Thoracic aorta (tissue), 1 donor: ENCODE results near the genes COL6A1, DIP2A and S100B.

DNA sequence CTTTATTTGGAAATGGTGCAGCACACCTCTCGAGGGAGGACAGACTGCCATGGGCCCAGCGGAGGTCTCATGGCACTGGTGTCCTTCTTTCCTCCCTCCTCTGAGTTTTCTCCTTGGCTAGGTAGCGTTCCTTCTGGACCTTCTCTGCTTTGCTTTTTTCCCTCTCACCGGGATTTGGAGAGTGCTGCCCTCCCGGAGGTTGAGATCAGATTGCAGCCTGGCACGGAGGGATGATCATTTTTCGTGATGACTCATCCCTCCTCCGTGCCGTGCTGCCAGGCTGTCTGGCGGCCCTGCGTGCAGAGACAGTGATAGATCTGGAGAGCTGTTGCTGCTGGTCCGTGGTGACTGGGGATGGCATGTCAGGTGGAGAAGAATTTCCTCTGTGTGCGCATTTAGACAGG, 104.2 kb downstream of the PCBP3 start:
- RAMPAGE, long total RNA = no peak

- RAMPAGE, long total RNA = no peak
Measured at GRCh38 chr21:45977815-45978086, 3.8 kb upstream of the COL6A1 start.

GRCh38 chr21:45979036-45979471, 2.5 kb upstream of the COL6A1 start:
- RAMPAGE, long total RNA = no peak

GRCh38 chr21:45981637-45982005, at the start of gene COL6A1:
TSS of gene COL6A1 (plus strand) at chr21:45981770.
- RAMPAGE, long total RNA = start-site peak on the plus strand at chr21:45981741-45981790, 2,977 reads

DNA sequence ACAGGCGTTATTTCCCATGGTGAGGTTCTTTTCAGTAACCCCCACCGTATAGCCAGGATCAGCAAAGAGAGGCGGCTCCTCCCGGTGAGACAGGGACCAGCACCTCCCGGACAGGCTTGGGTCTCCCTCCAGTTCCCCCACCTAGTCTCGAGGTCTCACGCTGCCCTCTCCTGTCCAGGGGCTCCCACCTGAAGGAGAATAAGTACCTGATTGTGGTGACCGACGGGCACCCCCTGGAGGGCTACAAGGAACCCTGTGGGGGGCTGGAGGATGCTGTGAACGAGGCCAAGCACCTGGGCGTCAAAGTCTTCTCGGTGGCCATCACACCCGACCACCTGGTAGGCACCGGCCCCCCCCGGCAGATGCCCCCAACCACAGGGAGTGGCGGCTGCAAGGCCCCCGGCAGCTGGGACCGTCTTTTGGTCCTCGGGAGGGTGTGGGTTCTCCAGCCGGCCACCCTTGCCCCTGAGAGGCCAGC, 4.8 kb downstream of the COL6A1 start:
- RAMPAGE, long total RNA = start-site peak on the plus strand centred at position 248 of the sequence, 70 bp wide, 168 reads

DNA sequence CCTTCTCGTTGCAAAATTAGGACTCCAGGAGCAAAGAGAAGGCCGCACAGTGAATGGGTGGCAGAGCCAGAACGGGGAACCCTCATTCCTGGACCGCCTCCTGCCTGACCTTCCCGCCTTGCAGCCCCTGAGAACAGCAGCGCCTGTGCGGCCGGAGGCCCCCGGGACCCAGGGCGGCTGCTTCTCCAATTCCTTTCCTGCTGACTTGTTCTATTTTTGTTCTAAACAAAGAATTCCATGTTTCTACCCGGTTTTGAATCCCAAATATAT, 32.0 kb upstream of the COL6A2 start:
- RAMPAGE, long total RNA = no peak

DNA sequence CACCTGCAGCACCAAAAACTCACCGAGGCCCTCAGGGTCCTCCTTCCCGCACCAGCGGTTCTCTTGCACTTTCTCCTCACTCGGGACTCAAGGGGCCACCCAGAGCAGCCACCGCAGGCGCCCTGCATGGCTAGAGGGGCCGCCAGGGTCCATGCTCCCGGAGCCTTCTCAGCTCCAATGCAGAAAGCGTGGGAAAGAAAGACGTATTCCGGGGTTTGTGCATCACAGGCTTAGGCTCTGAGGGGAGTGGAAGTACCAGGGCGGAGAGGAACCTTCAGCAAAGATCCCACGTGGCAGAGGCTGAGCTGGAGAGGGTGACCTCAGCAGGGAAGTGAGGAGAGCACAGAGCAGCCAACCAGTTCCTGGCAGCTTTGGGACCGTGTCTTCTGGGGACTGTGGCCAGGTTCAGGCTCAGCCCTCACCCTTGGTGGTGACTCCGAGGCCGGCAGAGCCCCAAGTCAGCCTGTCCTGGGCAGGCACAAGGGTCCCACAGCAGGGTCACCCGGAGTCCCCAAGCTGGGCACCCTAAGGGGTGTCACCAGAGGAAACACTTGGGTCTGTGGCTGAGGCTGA, 19.4 kb upstream of the COL6A2 start:
- RAMPAGE, long total RNA = no peak

- RAMPAGE, long total RNA = no peak
Measured at GRCh38 chr21:46242218-46243130, 13.9 kb upstream of the LSS start.

DNA sequence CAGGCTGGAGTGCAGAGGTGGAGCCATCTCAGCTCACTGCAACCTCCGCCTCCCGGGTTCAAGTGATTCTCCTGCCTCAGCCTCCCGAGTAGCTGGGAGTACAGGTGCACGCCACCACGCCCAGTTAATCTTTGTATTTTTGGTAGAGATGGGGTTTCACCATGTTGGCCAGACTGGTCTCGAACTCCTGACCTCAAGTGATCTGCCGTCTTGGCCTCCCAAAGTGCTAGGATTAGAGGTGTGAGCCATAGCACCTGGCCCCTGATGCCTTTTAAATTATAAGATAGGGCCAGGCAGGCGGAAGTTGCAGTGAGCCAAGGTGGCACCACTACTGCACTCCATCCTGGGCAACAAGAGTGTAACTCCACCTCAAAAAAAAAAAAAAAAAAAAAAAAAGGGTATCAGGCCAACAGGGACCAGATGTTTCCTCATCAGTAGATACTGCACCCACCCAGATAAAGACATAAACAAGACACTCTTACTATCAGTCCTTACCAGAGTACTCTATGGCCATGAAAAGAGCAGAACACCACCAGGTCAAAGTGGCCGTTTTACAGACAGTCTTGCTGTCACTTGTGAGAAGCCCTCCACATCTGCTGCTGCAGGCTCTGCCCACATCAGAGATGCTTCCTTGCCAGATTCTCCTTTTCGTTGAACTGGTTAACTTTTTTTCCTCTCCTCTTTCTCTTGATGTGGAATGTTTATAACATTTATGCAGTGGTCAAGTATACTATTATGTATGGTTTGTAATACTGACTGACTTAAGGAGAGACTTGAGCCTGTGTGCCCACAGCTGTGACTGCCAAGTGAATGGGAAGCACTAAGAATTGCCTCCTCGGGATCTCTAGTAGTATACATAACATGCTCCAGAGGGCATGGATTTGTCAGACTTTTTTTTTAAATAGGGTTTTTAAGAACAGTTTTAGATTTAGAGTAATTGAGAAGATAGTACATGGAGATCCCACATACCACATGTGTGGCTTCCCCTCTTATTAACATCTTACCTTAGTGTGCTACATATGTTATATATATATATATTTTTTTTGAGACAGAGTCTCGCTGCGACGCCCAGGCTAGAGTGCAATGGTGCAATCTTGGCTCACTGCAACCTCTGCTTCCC, 3.2 kb downstream of the C21orf58 start:
- RAMPAGE, long total RNA = no peak

DNA sequence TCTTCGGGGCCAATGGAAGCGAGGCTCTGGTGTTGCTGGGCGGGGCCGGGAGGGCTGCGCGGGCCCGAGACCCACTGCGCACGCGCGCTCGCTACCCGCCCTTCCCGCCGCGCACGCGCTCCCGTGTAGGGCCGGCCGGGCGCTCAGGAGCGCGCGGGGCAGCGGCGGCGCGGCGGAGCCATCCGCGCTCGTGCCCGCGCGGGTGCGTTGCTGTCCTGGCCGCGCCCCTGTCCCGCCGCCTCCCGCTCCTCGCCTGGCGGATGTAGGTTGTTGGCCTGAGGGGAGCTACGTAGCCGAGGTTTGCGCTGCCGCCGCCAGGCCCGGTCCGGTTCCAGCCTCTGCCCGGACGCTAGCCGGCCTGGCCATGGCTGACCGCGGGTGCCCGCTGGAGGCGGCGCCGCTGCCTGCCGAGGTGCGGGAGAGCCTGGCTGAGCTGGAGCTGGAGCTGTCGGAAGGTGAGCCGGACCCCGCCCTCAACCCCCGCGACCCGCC, at the start of gene DIP2A:
DIP2A (plus strand) TSS at position 124 of the 492 bp plus-strand sequence.
- RAMPAGE, long total RNA = no peak

- RAMPAGE, long total RNA = start-site peak on the minus strand at chr21:46605079-46605135, 84 reads
Measured at GRCh38 chr21:46604989-46605509, at the start of gene S100B. TSS of gene S100B (minus strand) at chr21:46605082.

DNA sequence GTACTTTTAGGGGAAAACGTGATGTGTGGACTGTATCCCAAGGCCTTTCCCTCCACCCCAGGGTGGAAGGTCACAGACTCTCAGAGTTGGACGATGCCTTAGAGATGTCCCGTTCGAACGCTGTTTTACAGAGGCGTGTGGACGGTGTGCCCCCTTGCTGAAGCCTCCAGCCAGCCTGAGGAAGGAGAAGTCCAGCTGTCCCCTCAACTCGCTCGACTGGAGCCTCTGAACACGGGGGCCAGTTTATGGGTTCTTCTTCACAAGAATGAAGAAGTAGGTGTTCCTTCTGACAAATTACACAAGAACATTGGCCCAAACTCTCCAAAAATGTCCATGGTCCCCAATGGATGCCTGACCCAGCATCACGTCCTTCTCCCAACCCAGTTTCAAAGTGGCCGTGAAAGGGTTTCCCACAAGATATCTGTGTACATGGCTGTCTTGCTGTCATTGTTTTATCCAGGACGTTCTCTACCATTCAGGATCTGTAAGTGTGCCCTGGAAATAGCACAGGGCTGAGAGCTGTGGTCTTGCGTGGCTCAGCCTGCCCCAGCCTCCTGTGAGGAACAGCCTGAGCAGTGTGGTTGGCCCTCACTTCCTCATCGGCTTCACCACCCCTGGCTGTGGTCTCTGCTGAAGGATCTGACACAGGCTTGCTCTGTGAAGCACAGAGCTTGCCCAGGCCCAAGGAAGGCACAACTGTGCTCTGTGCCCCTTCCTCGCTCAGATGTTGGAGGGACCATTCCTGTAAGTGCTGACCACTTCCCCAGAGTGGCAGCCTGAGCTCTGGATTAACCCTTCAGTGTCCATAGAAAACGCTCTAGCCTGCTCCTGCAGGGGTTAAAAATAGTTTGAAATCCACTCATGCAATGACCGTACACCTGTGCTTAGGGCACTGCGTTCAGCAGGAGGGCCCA, 1.0 kb upstream of the S100B start:
- RAMPAGE, long total RNA = no peak